Daoy (cell line): ENCODE measurements around the genes POLR3H, SREBF2 and CENPM.

DNA sequence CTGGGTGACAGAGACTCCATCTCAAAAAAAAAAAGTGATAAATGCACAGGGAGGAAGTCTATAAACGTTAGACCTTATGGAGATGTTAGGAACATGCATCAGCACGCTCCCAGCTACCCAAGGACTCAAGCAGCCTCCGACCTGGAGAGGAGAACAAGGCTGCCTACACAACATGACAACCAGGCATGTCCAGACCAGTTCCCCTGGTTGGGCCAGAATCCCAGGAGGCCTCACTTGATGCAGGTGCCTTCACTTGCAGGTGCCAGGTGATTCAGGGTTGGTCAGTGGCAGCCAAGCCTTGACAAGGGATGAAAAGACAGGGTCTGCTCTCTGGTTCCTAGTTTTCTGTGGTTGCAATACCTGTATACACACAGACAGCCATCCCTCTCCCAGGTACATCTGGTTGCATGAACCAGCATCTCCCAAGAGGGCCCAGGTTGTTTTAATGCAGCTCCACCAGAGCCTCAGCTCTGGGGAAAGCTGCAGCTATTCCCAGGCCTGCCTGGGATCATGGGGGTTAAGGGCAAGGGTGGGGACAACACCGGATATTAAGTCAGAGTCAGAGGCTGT lies 5.8 kb downstream of the RANGAP1 start:
- RAMPAGE, long total RNA = no peak

GRCh38 chr22:41326934-41327698 lies 25.8 kb downstream of the ZC3H7B start:
- RAMPAGE, long total RNA = no peak

DNA sequence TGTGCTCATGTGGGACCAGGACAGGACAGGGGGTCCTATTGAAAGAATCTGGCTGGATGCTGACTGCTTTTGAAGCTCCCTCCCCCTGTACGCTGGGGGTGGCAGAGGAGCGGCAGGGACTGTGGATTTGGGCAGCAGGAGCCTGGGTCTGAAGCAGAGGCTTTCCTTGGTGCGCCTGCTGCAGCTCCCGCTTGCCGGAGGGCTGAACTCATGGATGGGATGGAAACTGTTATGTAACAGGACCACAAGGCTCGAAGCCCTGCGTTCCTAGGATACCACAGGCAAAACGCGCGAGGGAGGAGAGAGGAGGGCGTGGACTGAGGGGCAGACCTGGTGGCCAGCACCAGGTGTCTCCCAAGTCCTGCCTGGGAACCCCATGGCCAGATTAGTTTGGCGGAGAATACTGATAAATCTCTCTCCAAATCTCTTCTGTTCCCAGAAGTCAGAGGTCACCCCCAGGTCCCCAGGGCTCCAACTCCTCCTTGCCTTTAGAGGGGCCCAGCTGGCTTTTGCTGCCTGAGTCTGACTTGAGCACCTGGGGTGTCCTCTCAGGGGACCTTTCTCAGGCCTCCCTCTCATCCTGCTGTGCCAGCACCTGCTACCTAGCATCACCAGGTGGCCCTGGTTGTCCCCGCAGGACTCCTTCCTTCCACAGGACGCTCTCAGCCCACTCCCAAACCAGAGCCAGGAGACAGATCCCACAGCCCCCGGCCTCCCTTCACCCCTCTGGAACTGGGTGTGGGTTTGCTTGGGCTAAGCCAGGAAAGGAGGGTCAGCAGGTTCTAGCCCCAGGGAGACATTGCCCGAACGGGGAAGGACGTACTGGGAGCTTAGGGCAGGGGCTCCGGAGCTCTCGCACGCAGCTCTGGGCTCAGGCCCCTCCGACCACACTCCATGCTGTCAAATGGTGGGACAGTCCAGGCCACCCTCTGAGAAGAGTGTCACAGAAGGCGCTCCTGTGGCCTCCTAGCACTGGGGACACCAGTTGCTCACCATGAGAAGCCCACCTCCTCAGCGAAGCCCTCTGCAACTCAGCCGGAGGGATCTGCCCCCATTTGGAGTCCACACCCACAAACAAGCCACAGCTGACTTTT lies 13.5 kb upstream of the TEF start:
- RAMPAGE, long total RNA = no peak

GRCh38 chr22:41387107-41387913 lies 5.6 kb downstream of the TEF start:
- RAMPAGE, long total RNA = no peak

GRCh38 chr22:41394279-41394843 lies 12.6 kb downstream of the TEF start:
- RAMPAGE, long total RNA = no peak

- RAMPAGE, long total RNA = no peak
Measured at GRCh38 chr22:41442006-41442833, 4.4 kb downstream of the TOB2 start.

DNA sequence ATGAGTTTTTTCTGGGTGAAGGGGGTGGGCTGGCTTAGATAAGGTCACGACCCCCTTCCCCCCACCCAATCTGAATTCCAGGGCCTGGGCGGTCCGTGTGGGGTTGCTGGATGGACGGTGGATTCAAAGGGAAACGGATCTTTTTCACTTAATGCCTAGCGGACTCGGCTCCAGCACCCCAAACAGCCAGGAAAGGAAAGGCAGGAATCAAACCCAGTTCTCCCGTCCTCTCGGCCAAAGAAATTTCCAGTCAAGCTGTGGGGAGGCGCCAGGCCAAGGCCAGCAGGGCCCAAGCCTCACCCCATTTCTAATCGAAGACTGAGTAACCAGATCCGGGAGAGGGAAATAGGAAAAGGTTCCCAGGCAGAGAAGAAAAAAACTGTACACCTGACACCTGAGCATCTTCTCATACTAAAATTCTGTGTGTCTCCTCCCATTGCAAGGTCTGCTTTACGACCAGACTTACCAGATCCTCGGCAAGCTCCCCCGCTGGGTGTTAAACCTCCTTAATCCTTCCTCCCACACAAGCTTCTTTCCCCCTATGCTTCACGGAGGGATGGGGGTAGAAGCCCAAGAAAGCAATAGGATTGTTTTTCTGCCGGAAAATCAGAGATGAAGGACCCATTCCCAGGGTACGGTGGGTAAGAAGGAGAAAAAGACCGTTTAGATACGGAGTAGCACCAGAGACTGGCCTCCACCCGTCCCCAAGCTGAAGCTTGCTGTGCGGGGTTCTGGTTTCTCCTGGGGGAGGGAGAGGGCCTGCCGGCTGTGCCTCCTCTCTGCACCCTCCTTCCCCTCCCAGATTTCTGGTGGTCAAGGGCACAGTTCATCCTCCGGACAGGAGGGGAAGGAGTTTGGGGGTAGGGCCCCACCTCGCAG lies 1.5 kb downstream of the TOB2 start:
- RAMPAGE, long total RNA = no peak

- RAMPAGE, long total RNA = no peak
Measured at GRCh38 chr22:41447093-41447446, 469 bp upstream of the TOB2 start.

GRCh38 chr22:41528661-41529681 lies 15.3 kb downstream of the POLR3H start:
- RAMPAGE, long total RNA = no peak

GRCh38 chr22:41543906-41545162 lies at the start of gene POLR3H:
POLR3H (minus strand) TSS chr22:41544470.
- RAMPAGE, long total RNA = no peak

- RAMPAGE, long total RNA = no peak
Measured at GRCh38 chr22:41613389-41613981, 7.4 kb downstream of the DESI1 start.

GRCh38 chr22:41782255-41782651 lies 18.2 kb upstream of the CCDC134 start:
- RAMPAGE, long total RNA = no peak

GRCh38 chr22:41828070-41829168 lies 4.5 kb upstream of the SREBF2 start:
- RAMPAGE, long total RNA = no peak

GRCh38 chr22:41833057-41833393 lies at the start of gene SREBF2:
SREBF2 (plus strand) TSS chr22:41833105.
- RAMPAGE, long total RNA = no peak

- RAMPAGE, long total RNA = no peak
Measured at GRCh38 chr22:41843219-41844506, 10.8 kb downstream of the SREBF2 start.

- RAMPAGE, long total RNA = no peak
Measured at GRCh38 chr22:41862106-41862580, 29.2 kb downstream of the SREBF2 start.

DNA sequence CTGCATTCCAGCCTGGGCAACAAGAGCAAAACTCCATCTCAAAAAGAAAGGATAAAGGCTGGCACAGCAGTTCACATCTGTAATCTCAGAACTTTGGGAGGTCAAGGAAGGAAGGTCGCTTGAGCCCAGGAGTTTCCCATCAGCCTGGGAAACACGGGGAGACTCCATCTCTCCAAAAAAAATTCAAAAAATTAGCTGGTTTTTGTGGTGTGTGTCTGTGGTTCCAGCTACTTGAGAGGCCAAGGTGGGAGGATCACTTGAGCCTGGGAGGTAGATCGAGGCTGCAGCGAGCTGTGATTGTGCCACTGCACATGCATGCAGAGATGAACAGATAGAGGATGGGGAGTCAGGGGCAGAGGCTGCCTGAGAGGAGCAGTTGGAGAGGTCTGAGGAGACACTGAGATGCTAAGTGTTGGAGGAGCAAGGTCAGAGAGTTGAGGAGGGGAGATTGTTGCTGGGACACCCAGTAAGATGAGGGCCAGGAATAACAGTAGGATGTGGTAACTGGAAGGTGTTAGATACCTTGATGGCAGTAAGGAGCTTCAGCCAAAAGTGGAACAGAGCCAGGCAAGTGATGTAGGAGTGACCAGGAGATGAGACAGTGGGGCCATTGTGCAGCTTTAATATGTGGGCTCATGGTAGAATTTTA lies 32.0 kb downstream of the SHISA8 start:
- RAMPAGE, long total RNA = no peak

GRCh38 chr22:41920221-41921100 lies 5.6 kb upstream of the SHISA8 start:
- RAMPAGE, long total RNA = no peak

DNA sequence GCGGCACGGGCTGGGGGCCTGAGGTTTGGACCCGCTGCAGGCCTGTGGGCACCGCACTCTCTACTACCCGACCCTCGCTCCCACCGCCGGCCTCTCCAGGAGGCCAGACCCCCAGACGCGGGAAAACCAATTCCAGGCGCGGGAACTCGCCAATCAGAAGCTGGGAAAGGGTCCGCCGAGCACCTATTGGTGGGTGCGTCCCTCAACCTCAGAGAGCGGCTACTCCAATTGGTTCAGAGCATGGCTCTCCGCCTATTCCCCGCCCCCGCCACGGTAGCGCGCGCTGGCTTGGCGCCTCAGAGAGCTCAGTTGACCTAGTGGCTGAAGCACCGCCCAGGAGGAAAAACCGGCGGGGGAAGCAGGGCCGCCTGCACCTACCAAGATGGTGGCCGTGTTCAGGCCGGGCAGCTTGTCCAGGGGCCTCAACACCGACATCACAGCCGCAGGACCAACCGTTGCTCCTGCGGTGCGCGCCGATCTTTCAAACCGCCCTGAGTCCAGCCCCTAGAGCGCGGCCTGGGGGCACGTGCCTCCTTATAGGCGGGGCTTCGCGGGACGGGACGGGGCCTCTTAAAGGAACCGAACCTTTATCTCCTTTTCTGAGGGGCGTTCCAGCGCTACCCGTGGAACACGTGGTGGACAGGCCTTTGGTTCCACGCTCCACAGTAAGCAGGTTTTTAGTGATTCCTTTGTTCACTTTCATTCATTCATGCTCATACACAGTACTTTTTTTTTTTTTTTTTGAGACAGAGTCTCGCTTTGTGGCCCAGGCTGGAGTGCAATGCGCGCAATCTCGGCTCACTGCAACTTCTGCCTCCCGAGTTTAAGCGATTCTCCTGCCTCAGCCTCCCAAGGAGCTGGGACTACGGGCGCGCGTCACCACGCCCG lies at the start of gene CENPM:
TSS of gene CENPM (minus strand) at position 511 of the 888 bp plus-strand sequence.
- RAMPAGE, long total RNA = start-site peak on the minus strand centred at position 494 of the sequence, 12 bp wide, 24 and 37 reads in 2 replicates

DNA sequence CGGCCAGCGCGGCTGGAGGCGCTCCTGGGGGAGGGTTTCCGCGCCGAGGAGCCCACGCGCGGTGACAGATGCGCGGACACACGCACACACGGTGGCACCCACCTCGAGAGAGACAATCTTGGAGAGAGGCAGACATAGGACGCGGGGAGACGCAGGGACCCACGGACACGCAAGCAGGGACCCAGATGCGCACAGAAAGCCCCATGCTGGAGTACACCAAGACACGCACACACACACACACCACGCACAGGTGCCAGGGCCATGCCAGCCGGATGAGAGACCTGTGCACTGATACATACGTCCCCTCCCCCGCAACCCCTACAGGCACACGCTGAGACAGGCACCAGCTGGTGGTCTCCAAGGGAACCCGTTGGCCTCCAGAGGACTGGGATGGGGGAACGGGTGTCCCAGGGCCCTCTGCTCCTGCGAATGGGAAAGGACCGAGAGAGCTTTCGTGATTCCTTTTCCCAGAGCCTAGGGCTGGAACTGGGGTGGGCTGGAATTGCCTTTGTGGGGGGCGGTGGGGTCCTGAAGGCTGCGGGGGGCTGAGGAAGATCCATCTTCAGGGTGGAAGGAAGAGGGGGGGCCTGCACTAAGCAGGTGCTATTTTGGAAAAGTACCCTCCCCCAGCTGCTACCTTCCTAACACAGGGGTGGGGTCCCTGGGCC lies 8.0 kb downstream of the SEPTIN3 start:
- RAMPAGE, long total RNA = no peak